HT-29 (cell line): ENCODE measurements around the genes KBTBD6 and ENOX1.

DNA sequence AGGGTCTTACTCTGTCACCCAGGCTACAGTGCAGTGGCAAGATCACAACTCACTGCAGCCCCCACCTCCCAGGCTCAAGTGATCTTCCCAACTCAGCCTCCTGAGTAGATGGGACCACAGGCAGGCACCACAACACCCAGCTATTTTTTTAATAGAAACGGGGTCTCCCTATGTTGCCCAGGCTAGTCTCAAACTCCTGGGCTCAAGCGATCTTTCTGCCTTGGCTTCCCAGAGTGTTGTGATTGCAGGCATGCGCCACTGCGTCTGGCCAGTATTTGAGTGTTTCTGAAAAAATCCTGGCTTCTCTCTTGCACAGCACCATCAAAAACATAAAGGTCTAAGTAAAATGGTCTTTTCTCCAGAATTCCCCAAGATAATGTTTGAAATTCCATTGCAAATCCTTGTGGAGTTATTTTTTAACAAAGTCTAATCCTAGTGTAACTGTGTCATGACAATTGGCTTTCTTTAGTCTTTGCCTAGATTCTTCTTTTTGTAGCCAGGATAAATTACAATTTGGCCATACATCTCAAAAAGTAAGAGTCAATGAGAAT is 47.8 kb downstream of the ELF1 start:
- RAMPAGE, long total RNA = no peak

DNA sequence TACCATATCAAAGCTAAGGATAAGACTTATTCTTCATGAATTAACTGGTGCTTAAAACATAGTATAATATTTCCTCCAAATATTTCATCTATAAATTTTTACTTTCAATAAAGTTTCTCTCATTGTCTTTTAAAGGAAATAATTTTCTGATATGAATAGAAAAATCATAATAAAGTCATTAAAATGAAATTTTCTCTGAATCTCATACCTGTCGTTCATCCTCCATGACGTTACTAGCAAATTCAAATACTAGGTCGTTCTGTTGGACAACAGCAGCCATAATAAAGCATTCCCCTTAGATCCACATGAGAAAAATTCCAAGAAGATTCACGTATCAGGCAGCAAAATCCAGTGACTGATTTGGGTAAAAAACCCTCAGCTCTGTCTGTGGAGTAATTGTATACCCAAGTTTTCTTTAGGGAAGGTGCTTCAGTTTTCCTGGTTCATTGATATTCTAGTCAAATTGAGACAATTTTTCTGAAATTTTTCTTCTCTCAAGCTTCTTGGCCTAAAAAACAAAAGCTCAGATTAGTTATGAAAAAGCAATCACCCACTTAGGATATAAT is 37.3 kb downstream of the ELF1 start:
- RAMPAGE, long total RNA = no peak

GRCh38 chr13:41024575-41025197 is 5.6 kb upstream of the ELF1 start:
- RAMPAGE, long total RNA = no peak

- RAMPAGE, long total RNA = no peak
Observed at GRCh38 chr13:41041462-41041795, 19.9 kb upstream of the WBP4 start.

GRCh38 chr13:41058733-41059510 is 2.4 kb upstream of the WBP4 start:
- RAMPAGE, long total RNA = no peak

DNA sequence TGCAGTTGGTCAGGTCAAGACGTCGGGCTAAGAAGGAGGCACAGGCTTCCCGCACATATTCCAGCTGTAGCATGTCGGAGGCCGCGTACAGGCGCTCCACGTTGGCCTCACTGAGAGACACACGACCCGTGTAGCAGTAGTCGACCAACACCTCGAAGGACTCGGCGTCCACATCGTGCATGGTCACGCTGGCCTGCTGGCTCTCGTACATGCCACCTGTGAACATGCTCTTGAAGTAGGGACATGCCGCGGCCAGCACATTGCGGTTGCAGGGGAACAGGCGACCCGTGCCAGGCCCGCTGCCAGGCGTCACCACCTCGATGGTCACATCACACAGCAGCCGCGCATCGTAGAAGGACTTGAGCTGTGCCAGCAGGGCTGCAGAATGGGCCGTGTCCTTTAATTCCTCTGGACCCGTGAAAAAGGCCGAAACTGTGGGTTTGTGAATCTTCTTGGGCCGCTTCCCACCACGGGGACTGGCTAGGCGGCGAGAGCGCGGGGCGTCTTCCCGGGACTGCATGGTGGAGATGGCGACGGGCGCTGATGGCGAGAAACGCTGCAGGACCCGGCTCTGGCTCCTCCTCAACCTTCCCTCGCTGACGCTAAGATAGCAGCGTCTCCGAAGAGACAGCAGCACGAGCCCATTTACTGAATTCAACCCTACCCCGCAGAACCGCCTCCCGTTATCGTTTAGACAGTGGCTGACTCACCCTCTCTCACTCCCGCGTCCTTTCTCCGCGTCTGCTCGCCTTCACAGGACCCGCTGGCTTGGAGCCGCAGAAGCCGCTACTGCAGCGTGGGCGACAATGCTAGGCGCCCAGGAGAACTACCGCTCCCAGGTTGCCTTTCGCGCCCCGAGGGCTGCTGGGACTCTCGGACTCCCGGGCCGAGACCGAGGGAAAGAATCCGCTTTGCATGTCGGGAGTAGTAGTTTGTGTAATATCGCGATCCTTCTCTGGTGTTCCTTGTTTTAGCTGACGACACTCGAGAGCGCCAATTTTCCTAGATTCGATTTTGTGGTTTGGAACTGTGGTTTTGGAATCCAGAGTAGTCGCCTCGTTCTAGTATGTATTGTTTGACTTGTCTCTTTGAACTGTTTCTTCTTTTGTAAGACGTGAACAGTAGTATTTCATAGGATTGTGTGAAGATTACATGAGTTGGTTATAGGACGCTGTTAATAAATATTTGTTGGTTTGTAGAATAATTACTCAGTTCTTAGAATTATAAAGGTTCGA is at the start of gene KBTBD6:
Gene KBTBD6, minus strand, starts transcription at position 811 of the 1,235 bp plus-strand sequence.
- RAMPAGE, long total RNA = no peak

DNA sequence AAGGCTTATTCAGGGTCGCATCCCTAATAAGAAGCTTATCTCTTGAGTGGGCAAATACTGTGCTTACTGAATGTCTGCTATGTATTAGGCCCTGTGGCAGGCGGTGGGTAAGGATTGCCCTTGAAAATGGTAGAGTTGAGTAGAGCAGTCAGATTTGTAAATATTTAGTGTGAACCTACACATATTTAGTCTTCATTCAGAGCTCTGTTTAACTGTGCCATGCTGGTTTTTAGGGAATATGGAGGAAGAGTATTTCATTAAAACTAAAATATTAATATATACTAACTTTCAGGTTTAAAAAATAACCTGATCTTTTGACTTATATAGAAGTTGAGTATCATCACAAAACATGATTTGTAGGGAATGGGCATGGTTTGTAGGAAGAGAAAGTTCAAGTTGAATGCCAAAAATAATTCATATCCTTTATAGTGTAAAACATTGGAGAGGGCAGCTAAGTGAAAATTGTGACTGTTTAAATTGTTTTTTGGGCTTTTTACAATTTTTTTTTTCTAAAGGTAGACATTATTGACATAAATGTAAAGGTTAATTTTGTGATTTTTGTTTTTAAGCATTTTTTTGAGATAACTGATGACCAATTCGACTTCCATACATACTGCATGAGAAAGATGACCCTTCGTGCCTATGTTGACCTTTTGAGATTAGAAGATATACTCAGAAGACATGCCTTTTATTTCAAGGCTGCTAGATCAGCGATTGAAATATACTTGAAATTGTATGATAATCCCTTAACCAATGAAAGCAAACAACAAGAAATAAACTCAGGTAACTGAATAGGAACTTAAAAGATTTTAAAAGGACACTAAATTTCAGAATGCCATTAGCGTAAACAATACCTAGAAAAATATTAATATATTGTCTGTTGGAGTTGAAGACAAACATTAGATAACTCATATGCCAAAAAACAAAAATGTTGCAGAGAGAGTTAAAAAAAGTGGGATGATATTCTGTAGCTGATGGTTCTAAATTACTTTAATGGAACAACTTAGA is 56.1 kb downstream of the NAA16 start:
- RAMPAGE, long total RNA = no peak

DNA sequence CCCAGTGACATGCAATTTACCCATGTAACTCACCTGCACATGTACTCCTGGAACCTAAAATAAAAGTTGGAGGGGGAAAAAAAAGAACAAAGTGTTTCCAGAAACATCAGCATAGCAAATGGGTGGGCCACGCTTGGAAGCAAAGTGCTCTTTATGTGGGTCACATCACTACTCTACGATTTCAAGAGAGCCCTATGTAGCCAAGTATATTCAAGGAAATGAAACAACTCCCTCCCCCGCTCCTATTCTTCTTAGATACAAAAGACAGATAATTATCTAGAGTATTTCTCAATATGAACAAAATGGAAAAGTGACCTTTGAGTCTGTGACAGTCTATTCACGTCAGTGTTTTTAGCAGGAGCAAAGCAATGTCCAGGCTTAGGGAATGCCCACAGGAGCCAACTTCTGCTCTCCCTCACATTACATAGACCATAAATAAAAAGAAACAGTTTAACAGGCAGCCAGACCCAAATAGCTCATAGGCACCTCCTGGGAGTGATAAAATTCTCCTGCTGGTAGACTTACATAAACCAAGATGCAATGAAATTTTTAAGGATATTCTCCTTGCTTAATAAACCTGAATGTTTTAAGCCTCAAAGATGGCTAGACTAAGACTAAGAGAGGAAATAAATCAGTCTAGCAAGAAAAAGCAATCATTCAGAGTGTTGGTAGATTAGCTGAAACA is 182.7 kb downstream of the RGCC start:
- RAMPAGE, long total RNA = no peak

DNA sequence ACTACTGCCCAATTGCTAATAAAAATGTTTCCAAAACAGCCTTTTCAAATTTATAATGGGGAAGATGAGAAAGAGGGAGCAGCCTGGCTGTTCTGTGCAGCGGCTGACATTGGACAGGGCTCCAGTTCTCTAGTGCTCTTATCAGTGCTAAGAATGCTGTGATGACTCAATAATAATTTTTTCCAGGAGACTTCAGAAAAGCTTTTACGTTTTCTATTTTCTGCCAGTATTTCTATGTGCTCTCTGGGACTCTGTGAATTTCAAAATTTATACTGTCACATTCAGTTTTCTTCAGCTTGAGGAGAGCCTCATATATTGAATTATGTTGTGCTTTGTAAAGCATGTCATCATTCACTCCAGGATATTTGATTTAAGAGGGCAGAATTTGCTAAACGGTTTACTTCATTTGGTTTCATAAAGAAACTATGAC is 209.6 kb downstream of the VWA8 start:
- RAMPAGE, long total RNA = no peak

DNA sequence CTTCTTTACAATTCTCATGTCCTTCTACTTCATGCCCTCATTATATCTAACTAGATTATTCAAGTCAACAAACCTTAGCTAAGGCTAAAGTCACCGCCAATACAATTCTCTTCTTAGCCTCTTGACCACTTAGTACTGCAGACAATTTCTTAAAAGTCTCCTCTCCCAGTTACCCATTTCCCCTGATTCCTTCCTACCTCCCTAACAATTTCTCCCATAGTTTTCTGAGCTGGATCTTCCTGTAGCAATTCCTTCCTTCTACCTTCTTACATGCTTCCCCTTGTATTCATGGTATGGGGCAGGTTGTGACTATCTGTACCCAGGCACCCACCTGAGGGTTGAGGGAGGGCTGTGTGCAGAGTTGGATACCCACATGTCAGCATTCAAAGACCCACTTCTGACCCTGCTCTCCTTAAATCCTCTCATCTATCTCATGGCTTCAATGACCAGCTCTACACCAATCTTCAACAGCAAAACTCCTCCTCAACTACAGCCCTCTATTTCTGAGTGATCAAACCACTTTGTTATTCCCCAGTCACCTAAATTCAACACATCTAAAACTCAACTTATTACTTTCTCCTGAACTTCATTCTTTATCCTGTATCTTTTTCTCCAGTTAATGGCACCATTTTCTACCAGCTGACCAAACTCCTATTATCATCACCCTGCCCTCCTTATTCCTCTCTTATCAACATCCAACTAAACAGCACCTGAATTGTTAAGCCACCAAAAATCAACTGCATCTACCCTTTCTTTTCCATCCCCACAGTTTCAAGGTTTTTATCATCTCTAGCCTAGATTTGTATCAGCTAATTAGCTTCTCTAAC is 180.9 kb downstream of the VWA8 start:
- RAMPAGE, long total RNA = no peak

DNA sequence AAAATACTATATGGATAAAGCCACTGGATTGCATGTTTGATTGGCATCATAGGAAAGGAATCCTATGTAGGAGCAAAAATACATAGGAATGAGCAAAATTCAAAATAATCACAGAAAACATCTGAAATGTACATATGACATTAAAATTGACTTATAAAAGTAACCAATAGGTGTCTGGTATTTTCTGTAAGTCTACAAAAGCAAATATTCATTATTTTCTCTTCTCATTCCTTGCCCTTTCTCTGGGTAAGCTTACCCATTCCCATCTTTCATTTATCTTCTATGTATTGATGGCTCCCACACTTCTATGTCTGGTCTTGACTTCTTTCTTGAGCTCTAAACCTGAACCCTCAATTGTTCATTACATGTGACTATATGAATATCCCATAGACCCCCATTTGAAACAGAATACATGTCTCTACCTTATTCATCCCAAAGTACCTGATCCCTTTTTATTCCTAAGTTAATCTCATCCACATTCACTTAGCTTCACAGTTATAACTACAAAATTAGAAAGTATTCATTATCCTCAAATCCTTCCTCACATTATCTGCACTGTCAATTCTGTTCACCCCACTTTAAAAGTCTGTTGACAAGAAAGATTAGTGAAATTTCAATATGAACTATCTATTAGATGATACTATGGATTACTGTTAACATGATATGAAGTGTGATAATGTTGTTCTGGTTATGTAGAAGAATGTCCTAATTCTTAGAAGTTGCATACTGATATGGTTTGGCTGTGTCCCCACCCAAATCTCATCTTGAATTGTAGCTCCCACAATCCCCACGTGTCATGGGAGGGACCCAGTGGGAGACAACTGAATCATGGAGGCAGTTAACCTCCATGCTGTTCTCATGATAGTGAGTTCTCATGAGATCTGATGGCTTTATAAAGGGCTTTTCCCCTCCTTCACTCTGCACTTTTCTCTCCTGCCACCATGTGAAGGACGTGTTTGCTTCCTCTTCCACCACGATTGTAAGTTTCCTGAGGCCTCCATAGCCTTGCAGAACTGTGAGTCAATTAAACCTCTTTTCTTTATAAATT is 77.2 kb downstream of the VWA8 start:
- RAMPAGE, long total RNA = no peak

DNA sequence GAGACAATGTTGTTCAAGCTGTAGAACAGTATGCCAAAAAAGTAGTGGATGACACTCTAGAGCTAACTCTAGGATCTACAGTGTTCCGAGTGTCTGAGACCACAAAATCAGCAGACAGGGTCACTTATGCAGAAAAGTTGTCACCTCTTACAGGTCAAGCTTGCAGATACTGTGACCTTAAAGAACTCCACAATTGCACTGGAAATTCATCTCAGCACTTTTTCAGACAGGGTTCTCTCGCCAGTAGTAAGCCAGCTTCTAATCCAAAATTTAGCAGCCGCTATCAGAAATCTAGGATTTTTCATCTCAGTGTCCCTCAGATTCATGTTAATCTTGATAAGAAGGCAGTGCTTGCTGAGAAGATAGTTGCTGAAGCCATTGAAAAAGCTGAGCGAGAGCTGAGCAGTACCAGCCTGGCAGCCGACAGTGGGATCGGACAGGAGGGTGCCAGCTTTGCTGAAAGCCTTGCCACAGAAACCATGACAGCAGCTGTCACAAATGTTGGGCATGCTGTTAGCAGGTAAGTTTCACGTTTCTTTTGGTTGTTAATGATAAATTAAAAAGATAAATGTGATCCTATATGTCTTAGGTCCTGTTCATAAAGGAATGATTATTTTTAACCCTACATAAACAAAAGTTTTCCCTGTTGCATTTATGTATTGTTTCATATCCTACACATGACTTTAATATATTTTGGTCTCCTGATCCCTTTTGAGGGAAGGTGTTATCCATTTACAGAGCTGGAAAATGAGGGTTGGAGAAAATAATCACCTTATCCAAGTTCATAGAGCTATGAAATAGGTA is 31.6 kb downstream of the AKAP11 start:
- RAMPAGE, long total RNA = no peak

- RAMPAGE, long total RNA = no peak
Observed at GRCh38 chr13:42396252-42396994, 124.5 kb downstream of the AKAP11 start.

GRCh38 chr13:43096884-43097283 is 73.5 kb downstream of the DNAJC15 start:
- RAMPAGE, long total RNA = no peak

DNA sequence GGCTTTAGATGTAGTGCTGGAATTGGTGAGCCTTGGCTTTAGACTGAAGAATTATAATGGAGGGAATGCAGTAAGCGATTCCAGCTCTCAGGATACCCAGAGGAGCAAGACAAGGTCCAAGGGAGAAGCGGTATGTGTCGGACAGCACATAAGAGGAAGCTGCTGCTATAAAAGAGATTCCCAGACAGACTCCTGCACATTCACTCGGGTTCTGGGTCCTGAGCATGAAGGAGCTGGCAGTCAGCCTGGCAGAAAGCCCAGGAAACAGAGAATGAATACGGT is 308.2 kb downstream of the DNAJC15 start:
- RAMPAGE, long total RNA = no peak

DNA sequence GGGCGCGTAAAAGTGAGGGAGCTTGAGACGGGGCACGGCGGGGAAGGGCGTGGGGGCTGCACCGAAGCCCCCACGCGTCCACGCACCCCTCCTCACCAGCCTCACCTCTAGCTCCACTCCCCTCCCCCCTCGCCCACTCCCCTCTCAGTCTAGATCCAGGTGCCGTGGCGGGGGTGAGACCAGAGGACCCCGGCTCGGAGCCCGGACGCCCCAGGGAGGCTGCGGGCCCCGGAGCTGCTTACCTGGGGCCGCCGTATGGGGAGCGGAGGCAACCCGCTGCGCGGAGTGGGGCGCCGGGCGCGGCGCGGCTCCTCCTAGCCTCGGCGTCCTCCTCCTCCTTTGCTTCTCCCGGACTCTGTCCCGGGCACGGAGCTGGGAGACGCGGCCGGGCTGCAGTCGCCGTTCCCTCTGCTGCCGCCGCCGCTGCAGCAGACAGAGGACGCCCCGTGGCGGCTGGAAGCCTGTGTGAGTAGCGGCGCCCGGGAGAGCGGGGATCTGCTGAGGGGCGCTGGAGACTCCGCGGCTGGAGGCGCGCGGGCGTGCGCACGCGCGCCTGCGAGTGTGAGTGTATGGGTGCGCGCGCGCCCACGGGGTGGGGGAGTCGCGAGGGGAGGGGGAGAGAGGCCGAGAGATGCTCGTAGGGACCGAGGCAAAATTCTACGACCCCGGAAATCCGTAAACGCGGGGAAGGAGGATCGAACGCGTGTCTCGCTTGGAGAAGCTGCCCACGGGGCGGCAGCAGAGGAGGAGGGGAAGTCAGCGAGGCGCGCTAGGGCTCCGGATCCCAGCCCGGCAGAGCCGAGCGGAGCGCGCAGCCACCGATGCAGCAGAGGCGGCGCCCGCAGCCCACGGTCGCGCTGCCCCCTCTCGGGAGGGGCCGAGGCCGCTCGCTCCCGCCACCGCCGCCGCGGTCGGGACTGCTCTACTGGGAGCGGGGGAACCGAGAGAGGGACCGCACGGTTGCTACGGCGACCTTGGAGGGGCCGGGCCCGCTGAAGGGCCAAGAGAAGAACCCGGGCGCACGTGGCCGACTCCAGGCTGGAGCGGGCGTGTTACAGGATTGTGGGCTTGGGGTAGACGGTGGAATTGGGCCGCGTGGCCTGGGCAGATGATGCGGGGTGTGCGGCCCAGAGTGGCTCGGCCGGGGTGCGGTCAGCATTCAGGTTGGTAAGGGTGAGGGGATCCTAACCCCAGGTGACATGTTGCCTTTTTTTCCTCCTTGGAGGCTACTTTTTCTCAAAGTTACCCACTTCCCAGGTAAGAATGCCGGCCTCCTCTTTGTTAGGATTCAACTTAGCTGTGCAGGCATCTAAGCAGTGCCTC is at the start of gene ENOX1:
Gene ENOX1, minus strand, starts transcription at position 563 of the 1,323 bp plus-strand sequence.
- RAMPAGE, long total RNA = no peak

GRCh38 chr13:43921265-43921685 is 41.6 kb downstream of the LACC1 start:
- RAMPAGE, long total RNA = no peak

DNA sequence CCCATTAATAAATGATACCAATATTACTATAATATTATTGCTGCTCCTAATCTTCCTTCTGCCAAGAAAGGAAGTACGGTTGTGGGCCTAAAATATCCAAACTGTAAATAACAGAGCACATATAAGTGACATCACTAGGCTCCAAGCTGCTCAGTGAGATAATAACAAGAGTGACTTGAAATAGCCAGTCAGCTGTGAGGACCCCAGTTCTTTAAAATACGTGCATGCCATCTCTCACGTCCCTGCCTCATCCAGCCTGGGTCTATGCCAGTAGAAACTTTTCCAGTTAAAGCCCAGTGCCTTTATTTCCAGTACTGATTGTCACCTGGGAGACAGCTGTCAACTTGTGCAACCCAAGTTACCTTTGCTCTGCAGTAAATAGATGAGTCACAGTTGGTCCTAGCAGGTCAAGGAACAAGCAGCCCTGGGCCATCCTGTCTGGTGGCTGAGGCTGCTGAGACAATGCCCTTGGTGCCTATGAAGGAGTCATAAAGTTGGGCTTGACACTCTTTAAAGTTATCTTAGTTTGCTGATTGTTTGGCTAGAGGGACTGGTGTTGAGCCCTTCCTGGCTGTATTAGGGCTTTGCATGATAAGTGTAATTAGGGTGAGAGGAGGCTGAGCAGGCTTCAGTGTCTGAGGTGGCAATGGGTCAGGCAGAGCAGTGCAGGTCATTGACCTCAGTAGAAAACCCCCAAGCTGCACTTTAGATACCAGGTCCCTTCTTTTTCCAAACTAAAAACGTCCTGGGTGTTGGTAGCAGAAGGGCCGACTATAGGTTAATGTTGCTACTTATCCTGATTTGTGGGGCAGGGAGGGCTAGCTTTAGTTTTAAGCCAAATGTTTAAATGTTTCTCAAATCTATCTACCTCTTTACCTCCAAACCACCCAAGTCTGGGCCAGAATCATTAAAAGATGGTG is 52.6 kb downstream of the SMIM2 start:
- RAMPAGE, long total RNA = no peak

GRCh38 chr13:44112552-44113157 is 48.4 kb downstream of the SMIM2 start:
- RAMPAGE, long total RNA = no peak

DNA sequence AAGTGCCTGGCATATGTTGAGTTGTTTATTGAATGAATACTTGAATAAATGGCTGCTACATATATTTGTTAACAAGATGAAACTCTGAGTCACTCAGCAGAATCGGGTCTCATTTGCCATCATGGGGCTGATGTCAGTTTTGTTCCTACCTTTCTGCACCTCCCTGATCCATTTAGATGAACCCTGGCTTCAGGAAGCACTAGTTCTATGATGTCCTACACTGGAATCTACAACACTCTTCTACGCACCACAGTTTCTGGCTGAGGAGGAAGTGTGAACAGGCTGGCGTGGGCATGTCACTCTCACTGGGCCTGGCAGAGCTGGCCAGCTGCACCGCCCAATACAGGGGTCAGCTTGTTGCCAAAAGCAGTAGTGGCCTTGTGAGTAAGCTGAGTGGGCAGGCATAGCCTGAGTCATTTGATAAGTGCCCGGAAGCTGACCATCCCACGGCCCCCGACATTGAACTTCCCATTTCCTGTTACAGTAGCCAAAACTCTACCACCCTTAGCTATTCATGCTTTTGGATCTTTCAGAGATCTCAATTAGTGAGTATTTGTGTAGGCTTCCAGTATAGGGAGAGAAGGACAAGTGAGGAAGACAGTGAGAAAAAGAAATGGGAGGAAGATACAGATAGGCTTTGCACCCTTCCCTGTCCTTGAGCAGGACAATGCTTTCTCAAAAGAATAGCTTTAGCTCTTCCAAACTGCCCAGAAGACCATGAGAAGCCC is 28.4 kb downstream of the SMIM2 start:
- RAMPAGE, long total RNA = no peak